T47D (cell line): ENCODE measurements around a stretch of chr18.

DNA sequence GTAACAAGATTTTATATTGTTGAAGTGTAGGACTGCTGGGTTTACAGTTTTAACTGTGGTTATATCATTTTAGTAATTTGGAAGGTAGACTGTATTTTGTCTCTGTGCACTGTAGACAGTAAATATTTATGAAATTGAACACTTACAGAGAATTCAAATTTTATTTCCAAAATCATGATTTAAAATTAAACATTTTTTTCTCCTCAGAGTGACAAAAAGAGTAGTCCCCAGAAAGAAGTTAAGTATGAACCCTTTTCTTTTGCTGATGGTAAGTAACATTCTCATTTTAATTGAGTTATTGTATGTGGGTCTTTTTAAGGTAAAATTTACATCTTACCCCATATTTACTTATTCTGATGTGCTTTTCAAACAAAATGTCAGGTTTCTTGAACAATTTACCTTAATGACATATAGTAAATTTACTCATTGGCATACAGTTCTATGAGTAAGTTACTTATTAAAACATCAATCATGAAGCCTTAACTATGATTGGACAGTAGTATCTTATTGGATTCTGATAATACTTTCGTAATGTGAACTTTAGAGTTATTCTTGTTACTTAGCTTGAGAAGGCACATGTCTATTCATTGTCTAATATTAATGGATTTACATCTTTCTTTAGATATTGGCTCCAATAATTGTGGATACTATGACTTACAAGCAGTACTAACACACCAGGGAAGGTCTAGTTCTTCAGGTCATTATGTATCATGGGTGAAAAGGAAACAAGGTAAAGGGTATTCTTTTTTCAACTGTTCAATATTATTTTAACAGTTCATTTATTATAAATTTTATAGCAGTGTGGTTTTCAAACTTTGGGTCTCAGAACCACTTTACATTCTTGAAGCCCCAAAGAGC is 51.6 kb downstream of the USP14 start:
- RRBS, result no CpG with 5 or more reads among the region's 1 CpG

GRCh38 chr18:217425-217910 is 50.4 kb downstream of the THOC1 start:
- RRBS, result no CpG with 5 or more reads among the region's 4 CpGs

GRCh38 chr18:243847-244716 is 23.8 kb downstream of the THOC1 start:
- RRBS, result no CpG with 5 or more reads among the region's 5 CpGs

DNA sequence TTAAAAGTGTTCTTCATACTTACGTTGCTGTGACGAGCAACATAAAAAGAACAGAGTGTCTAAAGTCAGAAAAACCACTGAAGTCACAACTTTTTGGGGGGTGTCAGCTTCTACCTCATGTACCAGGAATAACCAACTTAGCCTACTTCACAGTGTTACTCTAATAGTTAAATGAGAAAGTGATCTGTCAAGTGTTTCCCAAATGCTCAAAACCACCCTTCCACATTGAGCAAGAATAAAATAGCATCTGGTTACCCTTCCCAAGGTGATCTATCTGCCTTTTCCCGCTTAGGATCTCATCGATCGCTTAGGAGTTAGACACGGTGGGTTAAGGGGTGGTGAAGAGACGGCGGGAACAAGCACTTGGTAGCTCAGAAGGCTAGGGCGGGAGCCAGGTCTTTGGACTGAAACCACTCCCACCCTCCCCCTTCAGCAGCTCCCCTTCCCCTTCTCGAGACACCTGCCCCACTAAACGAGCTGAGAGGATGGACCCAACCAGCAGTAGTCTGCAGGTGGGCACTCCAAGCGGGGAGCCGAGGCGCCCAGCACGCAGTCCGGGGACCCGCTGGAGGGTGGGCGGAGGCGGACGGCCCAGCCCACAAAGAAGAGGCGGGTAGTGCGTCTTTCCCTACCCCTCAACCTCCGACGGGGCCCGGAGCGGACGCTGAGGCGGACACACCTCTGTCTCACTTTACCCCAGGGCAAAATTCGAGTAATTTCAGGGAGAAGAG is 497 bp downstream of the THOC1 start:
- RRBS, result 1% methylated on average over 12 of the region's 29 CpGs

DNA sequence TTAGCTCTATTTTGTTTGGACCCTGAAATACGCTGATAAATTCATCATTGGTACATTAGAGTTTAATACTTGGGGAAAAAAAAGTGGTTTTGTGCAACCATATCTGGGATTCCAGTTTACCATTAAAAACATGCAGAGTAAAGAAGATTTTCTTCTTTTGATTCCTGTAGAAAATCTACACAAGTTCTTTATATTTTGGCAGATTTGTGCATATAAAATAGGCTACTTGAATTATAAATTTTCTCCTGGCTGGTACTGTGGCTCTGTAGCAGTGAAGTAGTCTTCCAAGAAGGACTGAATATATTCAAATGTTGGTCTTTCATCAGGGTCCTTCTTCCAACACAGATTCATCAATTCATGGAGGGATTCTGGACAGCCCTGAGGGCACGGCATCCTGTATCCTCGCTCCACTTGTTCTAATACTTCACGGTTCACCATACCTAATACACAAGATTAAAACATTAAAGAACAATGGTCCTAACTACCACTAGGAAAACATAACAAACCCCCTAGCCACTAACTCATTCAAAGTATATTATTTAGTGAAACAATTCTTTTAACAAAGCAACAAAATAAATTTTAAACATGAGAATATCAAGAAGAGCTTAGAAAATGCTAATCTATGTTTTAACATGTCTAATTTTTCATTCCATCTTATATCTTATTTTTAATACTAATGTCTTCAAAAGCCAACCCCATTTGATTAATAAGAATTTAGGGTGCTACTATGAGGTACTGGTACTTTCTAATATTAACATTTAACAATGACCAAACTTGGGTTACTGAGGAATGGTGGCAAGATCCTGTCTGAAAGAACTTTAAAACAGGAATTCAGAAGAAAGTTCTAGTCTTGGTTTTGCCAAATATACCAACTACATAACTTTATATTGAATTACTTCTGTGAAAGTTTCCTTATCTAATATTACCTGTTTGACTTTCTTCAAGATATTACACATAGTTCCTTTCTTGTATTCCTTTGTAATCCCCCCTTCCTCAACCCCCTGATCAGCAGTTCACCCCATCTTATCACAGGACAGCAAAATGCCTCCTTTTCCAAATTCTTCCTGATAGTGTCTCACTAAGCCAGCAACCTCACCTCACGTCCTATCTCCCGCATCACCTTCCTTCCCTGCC is 12.1 kb upstream of the ENOSF1 start:
- RRBS, result no CpG with 5 or more reads among the region's 6 CpGs

DNA sequence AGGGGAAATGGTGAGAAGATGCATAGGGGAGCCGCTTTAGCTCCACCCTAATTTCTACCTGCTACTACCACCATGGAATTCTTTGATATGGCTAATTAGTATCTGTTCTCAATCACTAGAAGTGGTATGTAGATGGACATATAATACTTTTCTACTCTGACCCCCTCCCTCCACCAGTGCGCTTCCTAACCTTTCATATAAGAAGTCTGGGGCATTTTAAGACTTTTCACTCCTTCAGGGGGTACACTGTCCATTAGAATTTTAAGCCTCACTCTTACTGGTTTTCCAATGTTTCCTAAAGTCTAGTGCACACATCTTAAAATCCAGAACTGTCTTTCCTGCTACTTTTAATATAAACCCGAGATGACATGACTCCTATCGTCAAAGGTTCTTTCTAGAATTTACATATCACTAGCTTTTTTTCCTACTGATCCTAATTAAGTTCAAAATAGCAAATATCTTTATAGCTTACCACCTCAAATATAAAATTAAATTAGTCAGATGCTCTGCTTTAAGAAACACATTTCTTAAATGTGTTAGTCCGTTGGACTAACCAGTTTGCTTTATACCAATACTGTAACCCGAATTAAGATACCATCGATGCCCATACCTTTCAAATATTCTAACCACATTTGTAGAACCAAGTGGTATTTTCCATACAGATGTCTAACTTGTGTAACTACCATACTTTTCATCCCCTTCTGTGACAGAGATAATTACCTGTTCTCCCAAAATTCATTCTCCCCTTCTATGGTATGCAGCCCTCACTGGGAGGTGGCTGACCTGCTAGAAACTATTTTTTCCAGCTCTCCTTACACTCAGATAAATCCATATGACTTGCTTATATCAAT is 13.3 kb downstream of the YES1 start:
- RRBS, result no CpG with 5 or more reads among the region's 7 CpGs

GRCh38 chr18:810139-811179 is 1.6 kb downstream of the YES1 start:
- RRBS, result no CpG with 5 or more reads among the region's 10 CpGs

DNA sequence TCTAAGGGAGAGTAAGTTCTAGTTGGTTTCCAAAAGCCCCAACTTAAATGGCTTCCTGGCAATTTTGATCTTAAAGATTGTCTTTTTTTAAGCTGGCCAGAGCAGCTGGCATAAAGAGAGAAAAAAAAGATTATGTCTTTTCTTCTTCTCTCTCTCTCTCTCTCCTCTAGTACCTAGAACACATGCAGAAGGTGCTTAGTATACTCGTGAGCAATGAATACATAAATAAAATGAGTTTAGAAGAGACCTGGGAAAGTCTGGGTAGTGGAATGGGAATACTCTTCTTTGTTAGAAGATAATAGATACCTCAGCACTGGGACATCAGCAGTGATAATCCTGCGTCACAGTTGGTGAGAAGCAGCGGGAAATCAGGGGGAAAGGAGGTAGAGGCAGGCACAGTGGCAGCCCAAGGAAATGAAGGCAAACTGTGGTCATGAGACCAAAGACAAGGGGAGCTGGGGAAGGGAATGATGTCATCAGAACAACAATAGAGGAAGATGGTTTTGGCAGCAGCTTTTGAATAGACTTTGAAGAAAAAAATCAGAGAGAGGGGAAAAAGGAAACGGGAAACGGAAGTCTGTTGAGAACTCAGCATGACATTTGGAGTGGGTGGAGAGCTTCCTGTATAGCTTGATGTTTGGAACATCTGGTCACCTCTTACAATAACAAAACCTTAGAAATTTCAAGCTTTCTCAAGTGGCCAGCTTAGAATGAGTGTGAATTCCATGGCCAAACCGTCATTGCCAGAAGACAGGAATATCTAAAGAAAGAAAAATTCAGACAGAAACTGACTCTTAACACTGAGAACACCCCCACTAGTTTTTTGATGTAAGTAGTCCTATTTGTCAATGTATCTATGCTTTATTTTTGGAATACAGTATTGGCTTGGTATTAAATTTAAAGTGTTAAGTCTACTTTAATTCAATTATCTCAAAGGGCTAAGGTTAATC is 18.3 kb upstream of the YES1 start:
- RRBS, result no CpG with 5 or more reads among the region's 6 CpGs

- RRBS, result no CpG with 5 or more reads among the region's 15 CpGs
Measured at GRCh38 chr18:832037-832545, 20.0 kb upstream of the YES1 start.

- RRBS, result no CpG with 5 or more reads among the region's 6 CpGs
Measured at GRCh38 chr18:2515823-2516742, 55.2 kb downstream of the METTL4 start.

DNA sequence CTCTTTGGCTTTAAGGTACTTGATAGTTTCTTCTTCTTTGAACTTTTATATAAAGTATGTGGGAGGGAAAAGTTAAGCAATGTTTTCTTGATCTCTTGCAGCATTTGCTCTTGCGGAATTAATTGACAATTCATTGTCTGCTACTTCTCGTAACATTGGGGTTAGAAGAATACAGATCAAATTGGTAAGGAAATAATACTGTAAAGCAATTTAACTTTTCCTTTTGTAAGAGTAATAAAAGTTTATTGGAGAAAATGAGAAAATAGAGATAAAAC is 17.6 kb downstream of the SMCHD1 start:
- RRBS, result no CpG with 5 or more reads among the region's 2 CpGs

DNA sequence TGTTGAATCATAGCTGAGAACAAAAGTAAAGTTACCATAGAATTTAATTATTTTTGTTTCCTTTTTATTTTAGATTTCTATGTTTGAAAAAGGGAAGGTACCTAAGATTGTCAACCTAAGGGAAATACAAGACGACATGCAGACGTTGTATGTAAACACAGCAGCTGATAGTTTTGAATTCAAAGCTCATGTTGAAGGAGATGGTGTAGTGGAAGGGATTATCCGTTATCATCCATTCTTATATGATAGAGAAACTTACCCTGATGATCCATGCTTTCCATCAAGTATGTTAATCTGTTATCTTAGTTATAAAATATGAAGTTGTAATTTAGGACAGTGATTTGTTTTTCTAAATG is 42.2 kb downstream of the SMCHD1 start:
- RRBS, result no CpG with 5 or more reads among the region's 3 CpGs

- RRBS, result no CpG with 5 or more reads among the region's 6 CpGs
Measured at GRCh38 chr18:2703024-2704035, 47.8 kb downstream of the SMCHD1 start.

GRCh38 chr18:2704055-2705162 is 48.9 kb downstream of the SMCHD1 start:
- RRBS, result no CpG with 5 or more reads among the region's 4 CpGs

GRCh38 chr18:2731624-2732520 is 76.3 kb downstream of the SMCHD1 start:
- RRBS, result no CpG with 5 or more reads among the region's 7 CpGs

DNA sequence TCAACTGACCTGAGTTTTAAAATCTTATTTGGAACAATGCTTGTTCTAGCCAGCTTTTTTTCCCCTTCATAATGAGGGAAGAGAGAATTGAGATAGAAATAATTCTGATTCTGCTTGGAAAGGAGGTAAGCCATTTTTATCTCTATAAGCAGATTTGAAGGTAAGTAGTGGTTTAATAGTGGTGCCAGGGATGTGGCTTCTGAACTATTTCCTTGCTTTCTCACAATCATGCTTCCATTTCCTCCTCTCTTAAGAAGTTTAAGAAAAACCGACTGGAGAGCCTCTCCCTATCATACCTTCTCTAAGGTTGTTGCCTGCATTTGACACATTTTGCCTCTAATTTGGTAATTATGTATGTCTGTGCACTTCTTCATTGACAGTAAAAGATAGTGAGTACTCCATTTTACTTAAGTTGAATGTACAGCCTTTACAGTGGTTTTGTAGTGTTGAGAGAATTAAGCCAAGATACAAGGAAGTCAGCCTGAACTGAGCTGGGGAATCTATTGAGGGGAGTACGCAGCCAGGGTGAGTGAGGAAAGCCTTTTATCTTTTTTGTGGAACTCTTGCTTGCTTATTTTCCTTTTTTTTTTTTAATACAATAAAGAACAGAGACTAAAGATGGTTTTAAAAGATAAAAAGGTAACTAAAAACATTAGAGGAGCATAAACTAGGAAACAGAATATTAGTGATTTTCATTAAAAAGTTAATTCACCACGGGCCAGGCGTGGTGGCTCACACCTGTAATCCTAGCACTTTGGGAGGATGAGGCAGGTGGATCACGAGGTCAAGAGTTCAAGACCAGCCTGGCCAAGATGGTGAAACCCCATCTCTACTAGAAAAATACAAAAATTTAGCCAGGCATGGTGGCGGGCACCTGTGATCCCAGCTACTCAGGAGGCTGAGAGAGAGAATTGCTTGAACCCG is 78.8 kb downstream of the SMCHD1 start:
- RRBS, result no CpG with 5 or more reads among the region's 7 CpGs

- RRBS, result no CpG with 5 or more reads among the region's 2 CpGs
Measured at GRCh38 chr18:2737323-2738003, 81.9 kb downstream of the SMCHD1 start.

- RRBS, result no CpG with 5 or more reads among the region's 4 CpGs
Measured at GRCh38 chr18:2777635-2778255, 69.1 kb upstream of the EMILIN2 start.

GRCh38 chr18:2786716-2787297 is 60.0 kb upstream of the EMILIN2 start:
- RRBS, result no CpG with 5 or more reads among the region's 3 CpGs

DNA sequence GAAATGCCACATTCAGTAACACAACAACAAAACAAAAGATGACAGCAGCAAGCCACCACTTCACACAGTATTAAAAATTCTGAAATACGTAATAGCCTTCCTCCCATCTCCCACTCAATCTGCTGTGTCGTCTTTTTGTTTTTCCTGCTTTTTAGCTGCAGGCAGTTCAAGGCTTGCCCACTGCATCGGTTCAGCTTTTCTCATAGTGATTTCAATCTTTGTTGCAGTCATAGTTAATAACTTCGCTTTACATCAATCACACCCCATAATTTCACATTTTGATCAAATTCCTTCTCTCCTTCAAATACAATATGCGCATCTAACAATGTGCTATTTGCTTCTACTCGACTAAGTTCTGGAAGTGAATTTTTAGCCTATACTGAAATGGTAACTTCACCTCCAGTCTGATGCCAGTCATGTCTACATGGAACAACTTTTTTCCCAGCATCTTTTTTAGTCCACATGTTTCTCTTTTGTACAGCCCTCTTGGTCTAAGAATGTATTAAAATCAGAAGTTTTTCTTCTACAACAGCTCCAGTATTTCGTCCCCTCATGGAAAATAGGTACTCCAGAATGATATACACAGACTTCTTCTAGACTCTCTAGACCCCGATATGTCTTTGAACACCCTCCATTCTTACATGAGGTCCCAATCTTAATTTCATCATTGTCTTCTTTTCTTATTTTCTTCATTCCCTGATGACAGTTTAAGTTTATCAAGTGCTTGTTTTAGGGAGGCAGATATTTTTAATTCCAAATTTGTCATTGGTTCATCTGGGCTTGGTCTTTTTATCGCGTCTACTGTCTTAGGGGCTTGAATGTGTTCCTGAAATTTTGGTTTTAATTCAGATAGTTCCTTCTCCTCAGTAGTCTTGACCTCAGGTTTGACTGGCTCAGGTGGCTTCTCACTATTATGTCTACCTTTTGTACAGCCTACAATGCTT is 67.2 kb downstream of the LPIN2 start:
- RRBS, result no CpG with 5 or more reads among the region's 10 CpGs